Kidney epithelial cell (primary cell): ENCODE measurements around the genes VGLL4, TIMP4 and TSEN2.

DNA sequence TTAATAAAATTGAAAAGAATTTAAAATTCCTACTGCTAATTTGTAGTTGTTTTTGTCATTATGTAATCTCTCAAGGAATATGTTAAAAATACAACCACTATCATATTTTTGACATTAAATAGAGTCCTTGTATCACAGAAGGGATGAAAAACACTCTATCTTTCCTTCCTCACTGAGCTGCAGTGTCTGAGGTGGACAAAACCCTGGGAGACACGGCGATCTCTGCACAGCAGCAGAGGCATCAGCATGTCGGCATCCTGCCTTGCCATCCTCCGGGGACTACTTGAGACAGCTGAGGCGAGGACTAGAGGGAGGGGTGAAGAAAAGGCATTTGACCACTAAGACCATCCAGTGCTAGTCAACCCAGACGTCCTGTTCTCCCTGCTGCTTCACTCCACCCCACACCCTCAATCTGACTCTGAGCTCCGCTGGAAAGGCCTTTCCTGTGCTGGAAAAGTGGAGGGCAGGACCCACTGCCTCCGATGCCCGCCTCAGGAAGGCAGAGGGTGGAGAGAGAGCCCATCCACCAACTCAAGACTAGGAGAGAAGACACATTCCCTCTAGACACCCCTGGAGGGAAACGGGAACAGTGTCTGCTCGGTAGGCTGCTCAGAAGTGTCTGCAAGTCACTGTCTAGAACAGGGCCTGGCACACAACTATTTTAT, 67.3 kb downstream of the VGLL4 start:
- RAMPAGE, long total RNA, result no peak
- RRBS, result no CpG with 5 or more reads among the region's 11 CpGs

DNA sequence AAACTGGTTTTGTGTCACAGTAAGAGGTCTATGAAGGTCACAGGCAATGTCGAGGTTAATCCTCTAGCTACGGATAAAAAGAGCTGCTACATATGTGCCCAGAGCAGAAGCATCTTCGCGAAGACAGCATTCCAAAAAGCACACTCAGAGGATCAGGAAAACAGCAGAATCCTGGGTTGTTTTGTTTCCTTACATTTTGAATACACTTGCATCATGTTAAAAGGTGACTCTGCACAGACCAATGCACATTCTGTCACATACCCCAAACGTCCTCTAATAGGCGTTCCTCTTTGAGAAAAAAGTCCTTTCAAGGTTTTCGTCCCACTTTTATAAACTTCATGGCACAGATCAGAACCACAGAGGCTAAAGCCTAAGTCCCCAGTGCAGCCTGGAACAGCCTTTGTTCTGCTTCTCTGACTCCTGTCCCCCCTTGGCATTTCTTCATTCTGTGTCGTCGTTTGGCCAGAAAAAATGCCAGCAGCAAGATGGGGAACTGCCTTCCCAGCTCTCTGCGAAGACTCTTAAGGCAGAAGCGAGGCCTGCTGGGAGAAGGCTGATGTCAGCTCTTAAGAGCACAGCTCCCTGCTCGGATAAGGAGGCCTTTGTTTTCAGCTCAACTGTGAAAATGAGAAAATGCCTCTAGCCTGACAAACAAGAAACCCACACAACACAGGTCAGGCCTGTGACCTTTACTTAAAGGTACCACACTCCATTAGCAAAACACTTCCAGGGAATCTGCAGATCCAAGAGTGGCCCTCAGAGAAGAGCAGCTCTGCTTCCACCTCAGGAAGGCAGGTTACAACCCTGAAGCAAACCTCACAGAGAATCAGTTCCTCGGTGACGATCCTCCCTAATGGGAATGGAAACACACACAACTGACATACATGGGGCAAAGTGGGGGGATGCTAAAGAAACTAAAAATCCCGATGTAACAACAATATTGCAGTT, 52.5 kb downstream of the VGLL4 start:
- RAMPAGE, long total RNA, result no peak
- RRBS, result no CpG with 5 or more reads among the region's 15 CpGs

DNA sequence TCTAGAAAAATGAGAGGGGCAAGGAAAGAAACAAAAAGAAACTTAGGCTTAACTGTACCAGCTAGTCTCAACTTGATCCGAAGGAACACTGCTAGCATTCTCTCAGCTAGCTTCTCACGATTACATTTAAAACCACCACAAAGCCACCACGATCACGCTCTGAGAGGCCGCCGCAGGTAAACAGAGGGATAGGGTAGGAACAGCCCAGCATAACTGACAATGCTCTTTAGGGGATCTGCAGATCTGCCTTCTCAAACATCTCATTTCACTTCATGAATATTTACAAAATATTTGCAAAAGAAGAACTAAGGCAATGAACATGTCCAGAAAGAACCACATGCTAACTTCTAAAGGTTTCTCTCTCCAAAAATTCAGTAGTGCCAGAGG, 19.0 kb downstream of the VGLL4 start:
- RAMPAGE, long total RNA, result no peak
- RRBS, result no CpG with 5 or more reads among the region's 6 CpGs

DNA sequence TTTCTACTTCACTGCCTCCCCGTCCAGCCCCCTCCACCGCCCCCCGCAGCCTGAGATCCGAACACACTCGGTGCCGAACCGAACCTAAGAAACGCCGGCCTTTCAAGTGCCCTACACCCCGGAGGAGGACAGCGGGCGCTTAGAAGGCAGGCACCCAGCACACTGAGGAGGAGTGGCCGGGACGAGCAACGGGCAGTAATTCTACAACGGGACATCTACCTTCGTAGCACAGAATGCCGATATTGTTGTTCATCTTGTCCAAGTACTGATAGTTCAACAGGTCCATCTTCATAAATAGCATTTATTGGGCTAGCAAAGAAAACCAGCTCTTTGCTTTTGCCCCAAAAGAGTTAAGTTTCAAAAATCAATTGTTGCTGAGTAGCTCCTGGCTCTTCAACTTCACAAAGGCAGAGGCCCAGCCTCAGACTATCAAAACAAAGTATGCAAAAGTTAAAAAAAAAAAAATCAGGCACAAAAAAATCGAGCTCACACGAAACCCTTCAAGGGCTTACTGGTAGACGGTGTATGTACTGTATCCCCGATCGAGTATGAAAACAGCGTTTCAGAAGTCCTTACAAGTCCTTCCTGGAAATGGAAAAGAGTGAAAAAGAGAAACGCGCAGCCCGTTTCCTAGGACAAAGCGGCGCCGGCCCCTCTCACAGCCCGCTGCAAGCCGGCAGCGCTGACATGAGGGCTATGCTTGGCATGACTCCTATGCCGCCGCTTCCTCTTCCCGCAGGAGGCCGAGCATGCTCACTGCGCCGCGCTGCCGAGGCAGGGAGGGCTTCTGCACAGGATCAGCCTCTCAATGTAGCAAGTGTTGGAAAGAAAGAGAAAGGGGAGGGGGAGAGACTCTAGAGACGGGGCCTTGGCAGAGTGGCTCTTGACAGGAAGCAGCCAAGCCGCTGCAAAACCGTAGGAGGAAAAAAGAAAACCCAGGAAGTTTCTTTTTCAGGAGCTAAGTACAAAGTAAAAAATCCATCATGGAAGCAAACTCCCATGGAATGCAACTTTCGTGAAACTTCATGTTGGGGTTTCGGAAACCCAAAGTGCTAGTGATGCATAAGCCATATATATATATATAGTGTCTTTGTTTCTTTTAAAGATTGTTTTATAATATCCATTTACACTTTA, at the start of gene VGLL4:
TSS of gene VGLL4 (minus strand) at position 698 of the 1,134 bp plus-strand sequence.
- RAMPAGE, long total RNA, result no peak
- RRBS, result under 1% methylated on average over 4 of the region's 46 CpGs

GRCh38 chr3:11647401-11648031, 3.8 kb upstream of the VGLL4 start:
- RAMPAGE, long total RNA, result no peak
- RRBS, result no CpG with 5 or more reads among the region's 8 CpGs

DNA sequence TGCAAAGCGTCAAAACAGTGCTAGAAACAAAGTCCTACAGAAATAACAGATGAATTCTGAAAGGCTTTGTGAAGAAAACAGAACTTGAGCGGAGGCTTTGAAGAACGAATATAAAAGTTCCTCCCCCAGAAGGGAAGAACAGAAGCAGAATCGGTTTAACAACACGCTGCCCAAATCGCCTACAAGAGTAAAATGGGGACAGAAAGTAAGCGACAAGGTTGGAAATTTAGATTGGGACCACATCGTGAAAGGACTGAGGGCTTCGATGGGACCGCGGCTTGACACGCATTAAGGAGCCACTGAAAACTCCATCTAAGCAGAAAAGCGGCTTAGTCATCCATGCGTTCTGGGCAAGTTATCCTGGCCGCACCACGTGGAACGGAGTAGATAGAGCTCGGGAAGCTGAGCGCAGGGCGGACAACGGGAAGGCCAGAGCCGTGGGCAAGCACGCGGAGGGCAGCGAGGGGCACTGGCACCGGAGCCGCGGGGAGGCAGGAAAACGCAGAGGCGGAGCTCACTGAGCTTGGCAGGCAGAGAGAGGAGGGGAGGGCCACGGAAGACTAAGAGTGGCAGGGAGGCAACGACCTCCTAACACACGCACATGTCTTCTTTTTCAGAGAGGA, 61.2 kb upstream of the VGLL4 start:
- RAMPAGE, long total RNA, result no peak
- RRBS, result no CpG with 5 or more reads among the region's 33 CpGs

- RAMPAGE, long total RNA, result start-site peak on the minus strand at chr3:12158915-12158980, 15 and 12 reads in 2 replicates
- RRBS, result 72% methylated on average over 2 of the region's 41 CpGs
Measured at GRCh38 chr3:12158080-12159176, at the start of gene TIMP4. Gene TIMP4 (minus strand): TSS chr3:12158912.

- RAMPAGE, long total RNA, result start-site peak on the plus strand at chr3:12484468-12484505, 258 and 79 reads in 2 replicates
- RRBS, result 2% methylated on average over 7 of the region's 76 CpGs
Measured at GRCh38 chr3:12483716-12484921, at the start of gene TSEN2. Gene TSEN2 (plus strand): TSS chr3:12484480.

GRCh38 chr3:12588730-12589219, 31.9 kb downstream of the MKRN2 start:
- RAMPAGE, long total RNA, result no peak
- RRBS, result no CpG with 5 or more reads among the region's 6 CpGs

DNA sequence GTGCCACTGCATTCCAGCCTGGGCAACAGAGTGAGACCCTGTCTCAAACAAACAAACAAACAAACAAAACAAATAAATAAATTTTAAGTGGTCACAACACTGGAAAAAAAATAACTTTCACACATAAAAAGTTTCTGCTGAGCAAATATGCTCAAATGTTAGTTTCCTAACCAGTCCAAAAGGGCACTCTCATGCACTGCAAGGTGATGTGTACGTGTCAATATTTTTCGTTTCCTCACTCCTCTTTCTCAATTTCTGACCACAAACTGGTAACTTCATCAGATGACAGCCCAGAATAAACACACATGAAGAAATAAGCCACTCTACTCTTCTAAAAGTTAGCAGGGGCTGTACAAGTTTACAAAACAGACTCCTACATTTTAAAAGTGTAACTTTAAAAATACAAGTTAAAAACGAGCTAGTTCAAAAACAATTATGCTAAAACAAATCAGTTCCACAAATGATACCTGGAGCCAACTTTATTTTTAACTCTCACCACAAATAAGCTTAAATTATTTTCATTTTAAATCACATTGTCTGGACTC, 16.3 kb downstream of the RAF1 start:
- RAMPAGE, long total RNA, result no peak
- RRBS, result no CpG with 5 or more reads among the region's 3 CpGs

GRCh38 chr3:12839238-12840281, 1.8 kb downstream of the RPL32 start:
- RAMPAGE, long total RNA, result no peak
- RRBS, result no CpG with 5 or more reads among the region's 18 CpGs

DNA sequence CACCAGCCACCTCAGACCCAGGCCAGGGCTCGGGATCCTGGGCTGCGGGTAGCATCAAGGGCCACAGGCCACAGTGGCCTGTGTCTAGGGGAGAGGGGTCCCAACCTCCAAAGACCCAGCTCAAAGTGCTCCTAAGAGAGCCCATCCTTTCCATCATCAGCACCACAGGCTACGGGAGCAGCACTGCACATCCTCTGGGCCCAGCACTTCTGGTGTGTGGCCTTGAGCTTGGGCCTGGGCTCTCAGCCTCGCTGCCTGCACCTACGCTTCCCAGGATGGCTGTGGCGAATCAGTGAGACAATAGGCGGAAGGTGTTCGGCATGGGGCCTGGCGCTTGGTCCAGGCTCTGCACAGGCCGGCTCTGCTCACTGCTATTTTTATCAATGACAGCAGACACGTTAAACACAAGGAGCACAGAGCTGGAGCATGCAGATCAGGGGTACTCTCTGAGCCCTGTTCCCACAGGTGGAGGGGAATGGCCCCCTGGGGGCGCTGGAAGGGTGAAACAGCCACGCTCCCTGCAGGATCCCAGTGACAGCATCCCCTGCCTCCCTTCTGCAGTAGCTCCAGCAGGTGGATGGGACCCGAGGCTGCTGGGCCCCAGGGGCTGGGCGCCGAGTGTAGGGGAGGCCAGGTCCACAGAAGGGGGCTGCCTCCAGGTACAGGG, 89.9 kb upstream of the RPL32 start:
- RAMPAGE, long total RNA, result no peak
- RRBS, result no CpG with 5 or more reads among the region's 16 CpGs

DNA sequence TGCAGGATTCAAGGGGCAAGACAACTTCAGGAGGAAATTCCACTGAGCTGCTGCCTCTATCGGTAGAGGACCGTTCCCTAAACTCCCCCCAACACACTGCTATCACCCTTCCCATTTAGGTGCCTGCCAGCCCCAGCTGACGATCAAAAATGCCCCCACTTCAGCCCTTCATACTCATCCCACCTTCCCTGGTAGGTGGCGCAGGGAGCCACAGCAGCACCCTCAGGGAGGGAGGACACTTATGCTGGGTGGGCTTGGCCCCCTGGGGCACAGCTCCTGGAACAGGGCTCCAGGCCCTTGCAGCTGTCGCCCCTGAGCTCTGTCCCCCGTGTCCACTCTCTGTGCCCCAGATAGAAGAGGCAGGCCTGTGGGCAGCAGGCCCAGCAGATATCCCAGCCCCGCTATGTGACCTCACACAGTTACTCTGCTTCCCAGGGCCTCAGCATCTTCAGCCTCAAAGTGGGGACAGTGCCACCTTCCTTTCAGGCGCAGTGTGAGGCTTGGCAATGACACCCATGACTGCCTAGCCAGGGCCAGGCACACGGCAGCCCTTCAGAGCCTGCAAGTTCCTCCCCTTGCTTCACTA, 98.5 kb downstream of the IQSEC1 start:
- RAMPAGE, long total RNA, result no peak
- RRBS, result no CpG with 5 or more reads among the region's 9 CpGs

DNA sequence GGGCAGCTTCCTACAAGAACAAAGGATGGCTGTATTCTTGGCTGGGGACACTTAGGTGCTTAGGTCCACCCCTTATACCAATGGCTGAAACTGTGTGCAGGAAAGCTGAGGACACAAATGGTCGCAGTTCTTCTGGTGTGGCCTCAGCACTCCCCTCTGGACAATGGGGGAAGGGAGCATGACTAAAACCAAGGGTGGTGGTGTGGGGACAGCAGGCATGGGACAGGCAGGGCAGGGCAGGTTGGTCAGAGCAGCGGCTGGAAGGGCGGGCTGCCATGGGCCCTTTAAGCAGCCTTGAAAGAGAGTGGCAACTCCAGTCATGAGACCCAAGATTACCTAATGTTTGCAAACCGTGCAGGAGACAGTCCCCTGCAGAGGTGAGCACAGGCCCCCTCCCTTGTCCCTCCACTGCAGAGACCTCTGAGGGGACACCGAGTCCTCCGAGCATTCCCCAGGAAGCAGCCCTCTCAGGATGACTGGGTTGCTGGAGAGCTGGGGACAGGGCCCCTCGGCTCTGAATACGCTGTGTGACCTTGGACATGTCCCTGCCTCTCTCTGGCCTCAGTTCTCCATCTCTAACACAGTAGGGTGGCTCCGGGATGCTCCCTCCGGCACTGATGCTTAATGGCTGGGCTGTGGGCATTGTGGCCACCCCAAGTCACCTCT, 81.4 kb downstream of the IQSEC1 start:
- RAMPAGE, long total RNA, result no peak
- RRBS, result no CpG with 5 or more reads among the region's 10 CpGs

DNA sequence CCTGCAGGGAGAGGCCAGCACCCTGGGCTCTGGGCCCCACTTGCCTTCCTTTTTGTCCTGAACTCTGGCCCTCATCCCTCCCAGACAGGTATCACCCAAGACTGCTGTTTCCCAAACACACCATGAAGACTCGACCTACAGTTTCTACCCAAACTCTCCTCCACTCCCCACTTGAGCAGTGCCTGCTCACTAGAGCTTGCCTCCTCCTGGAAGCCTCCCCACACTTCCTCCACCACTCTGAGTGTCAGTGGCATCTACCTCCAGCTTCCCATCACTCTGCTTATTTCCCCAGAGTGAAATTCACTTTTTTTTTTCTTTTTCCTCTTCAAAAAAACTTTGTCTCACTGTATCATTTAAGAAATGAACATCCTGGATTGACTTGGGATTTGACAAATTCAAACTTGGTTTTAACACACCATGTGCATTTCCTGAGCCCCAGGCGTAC, 62.4 kb downstream of the IQSEC1 start:
- RAMPAGE, long total RNA, result no peak
- RRBS, result no CpG with 5 or more reads among the region's 2 CpGs

GRCh38 chr3:13014082-13014679, 59.0 kb downstream of the IQSEC1 start:
- RAMPAGE, long total RNA, result no peak
- RRBS, result no CpG with 5 or more reads among the region's 5 CpGs

DNA sequence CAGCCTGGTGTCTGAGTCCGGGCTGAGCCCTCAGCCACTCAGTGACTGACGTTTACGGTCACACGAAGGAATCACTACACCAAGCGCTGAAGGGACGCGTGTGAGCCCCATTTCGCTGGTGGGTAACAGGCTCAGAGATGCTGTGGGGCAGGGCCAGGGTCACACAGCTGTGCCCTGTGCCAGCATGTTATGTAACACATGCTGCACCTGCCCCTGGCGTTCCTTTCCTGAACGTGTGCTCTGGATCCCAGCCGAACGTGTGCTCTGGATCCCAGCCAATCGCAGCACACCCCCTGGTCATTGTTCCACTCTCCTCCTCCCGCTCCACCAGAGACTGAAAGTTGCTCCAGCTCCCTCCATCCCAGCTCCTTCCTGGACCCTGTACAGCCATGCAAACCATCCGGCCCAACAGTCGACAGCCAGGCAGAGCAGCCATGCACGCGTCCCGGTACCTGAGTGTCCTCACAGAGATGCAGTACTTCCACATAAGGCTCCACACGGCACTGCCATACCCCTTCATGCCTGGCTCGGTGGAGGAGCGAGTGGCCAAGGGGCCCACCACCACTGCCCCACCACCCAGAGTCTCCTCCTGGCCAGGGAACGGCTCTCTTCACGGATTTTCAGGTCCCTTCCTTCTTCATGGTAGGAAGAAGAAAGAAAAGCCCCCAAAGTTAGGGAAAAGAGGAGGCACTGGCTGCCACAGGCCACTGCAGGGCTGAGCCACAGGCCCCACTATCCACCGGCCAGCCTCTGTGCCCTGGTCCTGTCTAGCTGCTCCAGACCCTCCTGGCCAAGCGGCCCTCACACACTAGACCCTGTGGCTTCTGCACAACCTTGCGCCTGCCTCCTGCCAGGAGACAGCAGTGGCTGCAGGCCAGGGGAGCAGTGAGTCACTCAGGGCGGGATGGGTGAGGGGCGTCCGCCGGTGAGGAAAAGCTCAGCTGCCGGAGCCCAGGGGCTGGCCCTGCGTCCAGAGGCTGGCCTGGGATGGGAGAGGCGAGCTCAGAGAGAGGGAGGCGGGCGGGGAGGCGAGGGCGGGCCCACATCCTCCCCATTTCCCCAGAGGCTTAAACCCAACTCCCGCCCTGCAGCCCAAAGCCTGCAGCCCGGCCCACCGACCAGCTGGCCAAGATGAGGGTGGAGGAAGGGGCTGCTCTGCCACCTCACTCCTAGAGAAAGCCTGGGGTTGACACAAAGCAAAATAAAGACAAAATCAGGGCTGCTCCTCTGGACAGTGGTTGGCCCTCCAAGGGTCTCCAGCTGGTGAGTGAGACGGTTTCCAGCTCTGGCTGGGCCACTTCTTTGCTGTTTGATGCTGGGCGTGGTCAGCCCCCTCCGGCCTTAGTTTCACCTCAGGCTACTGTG, 51.2 kb downstream of the IQSEC1 start:
- RAMPAGE, long total RNA, result no peak
- RRBS, result 49% methylated on average over 5 of the region's 44 CpGs

GRCh38 chr3:13346434-13346962, 73.6 kb downstream of the NUP210 start:
- RAMPAGE, long total RNA, result no peak
- RRBS, result no CpG with 5 or more reads among the region's 11 CpGs

DNA sequence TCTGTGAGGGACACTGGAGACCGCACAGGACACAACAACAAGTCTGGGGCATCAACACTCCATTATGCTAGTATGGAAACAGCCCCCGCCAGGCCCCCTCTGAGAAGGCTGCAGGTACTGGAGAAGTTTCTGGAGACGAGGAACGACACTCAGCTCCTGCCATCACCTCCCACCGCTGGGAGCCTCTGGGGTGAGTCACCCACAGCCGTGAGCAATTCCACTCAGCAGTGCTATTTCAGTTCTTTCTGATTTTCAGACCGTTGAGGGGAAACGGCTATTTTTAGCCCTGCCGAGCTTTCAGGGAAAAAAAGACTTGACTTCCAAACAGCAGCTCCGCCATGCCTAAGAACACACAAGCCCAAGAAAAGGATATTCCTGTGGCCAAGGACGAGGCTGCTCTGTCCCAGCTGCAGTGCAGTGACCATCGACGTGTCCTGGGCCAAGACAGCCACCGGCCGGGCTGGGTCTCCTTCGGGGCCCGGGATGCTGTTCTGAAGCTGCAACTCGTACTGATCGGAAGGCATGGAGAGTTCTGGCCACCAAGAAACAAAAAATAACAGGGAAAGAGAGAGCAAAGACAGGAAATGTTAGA, 40.8 kb downstream of the NUP210 start:
- RAMPAGE, long total RNA, result no peak
- RRBS, result no CpG with 5 or more reads among the region's 19 CpGs

DNA sequence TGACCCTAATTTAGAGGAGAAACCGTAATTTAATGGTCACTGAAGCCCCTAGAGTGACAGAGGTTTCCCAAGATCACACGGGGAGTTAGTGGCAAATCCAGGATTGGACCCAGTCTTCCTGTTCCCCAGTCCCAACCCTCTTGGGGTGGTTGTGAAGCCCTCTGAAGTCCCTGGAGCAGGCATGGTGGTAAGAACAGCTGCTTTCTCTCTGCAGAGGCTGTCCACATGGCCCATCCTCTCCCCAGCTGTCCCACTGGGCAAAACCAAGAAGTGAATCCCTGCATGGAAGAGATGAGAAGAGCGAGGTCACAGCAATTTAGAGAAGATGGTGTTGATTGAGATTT, 14.9 kb upstream of the HDAC11 start:
- RAMPAGE, long total RNA, result no peak
- RRBS, result no CpG with 5 or more reads among the region's 3 CpGs